SJSA1 (cell line): ENCODE measurements around a stretch of chrX.

DNA sequence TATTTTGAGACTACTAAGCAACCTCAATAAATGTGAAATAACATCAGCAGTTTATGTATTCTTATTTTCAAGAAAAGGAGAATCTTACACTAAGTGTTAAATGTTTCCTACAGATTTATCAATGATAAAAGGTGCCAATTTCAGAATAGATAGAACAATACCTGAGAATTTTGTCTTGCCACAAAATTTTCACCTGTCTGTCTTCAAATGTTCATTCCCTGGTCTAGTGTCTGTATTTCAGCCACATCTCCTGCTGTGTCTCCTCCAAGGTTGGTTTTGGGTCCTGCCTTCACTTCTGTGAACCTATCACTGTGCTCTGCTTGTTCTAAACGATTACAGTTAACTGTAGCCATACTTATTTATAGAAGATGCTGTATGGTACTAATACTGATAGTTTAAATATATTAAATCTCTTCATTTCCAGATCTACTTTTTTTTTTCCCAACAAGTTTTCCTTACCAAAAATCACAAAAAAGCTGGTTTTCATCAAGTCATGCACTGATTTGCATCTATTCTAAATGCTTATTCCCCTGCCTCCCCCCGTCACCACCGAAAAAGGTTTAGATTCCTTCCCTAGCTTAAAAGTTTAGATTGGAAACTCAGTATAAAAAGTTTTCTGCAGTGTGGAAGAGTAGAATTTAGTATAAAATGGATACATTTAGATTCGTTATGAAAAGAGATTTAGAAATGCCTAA, 45.4 kb downstream of the TAB3 start:
- RAMPAGE, long total RNA: no peak

- RAMPAGE, long total RNA: no peak
These were observed 428.9 kb upstream of the FTHL17 start for GRCh38 chrX:31500713-31501232.

DNA sequence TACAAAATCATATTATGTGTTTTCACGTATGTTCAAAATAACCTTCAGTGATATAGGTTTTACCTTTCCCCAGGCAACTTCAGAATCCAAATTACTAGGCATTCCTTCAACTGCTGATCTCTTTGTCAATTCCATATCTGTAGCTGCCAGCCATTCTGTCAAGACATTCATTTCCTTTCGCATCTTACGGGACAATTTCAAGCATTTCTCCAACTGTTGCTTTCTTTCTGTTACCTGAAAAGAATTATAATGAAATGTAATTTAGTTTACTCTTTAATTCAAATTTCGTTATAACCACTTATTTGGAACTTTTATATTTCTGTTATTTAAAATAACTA, 830.9 kb downstream of the DMD start:
- RAMPAGE, long total RNA: no peak

- RAMPAGE, long total RNA: no peak
These were observed 666.2 kb downstream of the DMD start for GRCh38 chrX:32545069-32545537.

- RAMPAGE, long total RNA: no peak
These were observed 29.3 kb downstream of the DYNLT3 start for GRCh38 chrX:37817985-37818497.

GRCh38 chrX:37887223-37887906, 40.0 kb upstream of the DYNLT3 start:
- RAMPAGE, long total RNA: no peak

DNA sequence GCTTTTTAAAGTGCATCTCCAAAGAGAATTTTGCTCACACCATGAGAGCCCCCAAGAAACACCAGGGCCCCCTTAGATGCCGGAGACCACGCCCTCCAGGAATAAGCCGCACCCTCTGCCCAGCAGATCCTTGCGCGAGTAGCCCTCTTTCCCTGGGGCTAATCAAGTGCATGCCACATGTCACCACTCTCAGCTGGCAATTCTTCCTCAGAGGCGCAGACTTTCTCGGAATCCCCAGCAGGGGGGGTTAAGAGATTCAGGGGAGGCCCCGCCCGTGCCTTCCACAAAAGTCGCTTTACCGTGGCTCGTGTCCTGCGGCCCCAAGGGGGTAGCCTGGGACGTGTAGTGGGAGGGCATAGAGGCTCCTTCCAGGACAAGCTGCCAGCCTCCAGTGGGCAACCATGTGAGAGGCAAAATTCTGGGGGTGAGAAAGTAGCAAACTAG, 721 bp downstream of the SRPX start:
- RAMPAGE, long total RNA: no peak

- RAMPAGE, long total RNA: no peak
These were observed 9.2 kb upstream of the RPGR start for GRCh38 chrX:38336475-38337001.

DNA sequence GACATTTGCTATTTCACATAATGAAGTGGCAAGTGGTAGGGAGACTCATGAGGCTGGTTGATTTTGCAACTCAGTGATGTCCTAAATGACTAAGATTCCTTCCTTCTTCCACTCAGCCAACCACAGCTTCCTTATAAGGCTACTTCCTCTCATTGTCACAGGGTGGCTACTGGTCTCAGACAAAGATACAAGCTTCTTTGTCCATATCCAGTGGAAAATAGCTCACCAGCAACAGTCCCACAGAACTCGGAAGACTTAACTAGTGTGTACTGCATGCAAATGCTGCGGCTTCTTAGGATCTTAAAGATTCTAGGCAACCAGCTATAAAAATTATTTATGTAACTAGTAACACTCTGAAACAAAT, 5.2 kb upstream of the OTC start:
- RAMPAGE, long total RNA: no peak

GRCh38 chrX:38356614-38356946, 4.2 kb downstream of the OTC start:
- RAMPAGE, long total RNA: no peak

DNA sequence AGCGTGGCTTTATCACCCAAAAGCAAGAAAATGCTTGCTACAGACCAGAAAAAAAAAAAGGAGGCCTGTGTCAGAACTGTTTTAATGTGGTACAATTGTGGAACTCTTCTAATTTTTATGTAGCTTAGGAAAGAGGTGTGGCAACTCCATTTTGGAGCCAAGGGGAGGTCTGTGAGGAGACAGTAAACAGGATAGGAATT, 5.7 kb downstream of the OTC start:
- RAMPAGE, long total RNA: no peak

DNA sequence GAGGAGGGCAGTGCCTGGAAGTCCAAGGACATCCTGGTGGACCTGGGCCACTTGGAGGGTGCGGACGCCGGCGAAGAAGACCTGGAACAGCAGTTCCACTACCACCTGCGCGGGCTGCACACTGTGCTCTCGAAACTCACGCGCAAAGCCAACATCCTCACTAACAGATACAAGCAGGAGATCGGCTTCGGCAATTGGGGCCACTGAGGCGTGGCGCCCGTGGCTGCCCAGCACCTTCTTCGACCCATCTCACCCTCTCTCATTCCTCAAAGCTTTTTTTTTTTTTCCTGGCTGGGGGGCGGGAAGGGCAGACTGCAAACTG, 4.0 kb downstream of the MID1IP1 start:
- RAMPAGE, long total RNA: no peak

DNA sequence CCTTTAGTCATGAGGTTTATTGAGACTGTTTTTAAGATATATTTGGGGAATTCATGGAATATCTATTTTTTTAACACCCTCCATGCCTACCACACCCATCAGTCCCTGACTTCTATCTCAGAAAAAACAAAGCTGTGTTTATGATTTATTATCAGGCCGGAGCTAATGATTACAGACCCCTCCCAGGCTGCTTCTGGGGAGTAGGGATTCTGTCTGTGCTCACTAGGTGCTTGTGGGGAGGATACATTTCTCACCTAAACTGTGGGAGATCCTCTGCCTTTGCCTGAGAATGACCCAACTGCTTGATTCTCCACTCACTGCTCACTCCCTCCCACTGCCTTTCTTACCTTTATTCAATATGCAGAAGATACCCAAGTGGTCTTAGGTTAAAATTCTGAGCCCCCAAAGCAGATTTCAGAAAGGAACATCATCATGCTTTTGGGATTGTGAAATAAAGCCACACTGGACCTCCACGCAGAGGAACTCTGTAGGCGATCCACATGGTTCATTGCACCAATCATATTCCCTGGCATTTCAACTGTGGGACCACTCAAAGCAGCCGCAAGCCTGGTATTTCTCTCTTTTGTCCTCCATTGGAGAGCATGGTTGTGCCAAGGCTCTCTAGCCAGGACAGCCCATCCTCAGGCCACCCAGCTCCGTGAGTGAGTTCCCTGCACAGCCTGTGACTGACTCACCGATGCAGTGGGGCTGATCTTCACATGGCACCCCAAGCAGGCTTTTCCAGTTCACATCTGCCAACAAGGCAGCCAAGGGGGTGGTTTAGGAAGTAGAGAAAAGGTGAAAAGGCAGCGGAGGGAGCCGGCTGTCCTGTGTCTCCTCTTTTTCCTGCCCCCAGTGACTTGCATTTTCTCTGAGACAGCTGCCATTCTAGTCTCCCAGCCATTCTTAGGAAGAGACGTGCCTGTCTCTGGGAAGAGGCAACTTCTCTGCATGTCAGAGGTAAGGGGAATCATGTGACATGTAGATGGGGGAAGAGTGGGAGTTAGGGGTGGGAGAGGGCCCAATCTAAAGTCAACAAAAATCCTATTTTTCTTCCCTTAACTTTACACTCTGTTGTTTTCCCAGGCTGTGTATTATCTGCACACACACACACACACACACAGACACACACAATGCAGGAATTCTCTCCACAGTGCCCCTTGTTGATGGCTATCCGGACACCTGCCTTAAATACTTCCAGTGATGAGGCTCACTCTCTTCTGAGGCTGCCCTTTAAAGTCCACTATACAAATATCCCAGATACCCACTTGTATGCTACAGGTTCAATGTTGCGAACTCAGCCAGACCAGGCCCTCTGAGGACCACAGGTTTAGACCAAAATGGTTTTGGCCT, 69.1 kb downstream of the MID1IP1 start:
- RAMPAGE, long total RNA: no peak

DNA sequence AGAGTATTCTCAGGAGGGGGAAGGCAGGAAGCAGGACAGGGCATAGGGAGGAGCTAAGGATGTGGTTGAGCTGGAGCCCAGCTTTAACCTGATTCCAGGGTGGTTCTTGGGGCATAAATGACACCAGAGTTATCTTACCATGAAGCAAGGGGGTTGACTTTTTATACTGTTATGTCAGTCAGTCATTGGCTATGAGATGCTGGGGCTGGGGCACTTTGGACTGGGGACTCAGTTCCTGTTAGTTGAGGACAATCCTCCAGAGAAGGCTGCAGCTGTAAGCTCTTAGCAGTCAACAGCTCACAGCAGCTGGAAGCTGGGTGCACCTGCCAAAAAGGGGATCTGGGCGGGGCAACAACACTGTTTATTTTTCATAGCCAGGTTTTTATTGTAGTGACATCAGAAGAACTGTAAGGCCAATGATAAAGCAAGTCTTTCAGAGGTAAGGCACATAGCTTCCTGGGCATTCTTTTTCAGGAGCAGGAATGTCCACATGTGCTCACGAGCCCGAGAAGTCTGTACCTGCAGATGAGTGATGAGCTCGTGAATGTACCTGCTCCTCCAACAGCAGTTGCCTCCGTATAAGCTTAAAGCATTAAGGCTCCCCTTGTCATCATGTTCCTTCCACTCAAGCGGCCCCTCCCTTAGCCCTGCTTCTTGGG, 78.5 kb downstream of the MID1IP1 start:
- RAMPAGE, long total RNA: no peak

DNA sequence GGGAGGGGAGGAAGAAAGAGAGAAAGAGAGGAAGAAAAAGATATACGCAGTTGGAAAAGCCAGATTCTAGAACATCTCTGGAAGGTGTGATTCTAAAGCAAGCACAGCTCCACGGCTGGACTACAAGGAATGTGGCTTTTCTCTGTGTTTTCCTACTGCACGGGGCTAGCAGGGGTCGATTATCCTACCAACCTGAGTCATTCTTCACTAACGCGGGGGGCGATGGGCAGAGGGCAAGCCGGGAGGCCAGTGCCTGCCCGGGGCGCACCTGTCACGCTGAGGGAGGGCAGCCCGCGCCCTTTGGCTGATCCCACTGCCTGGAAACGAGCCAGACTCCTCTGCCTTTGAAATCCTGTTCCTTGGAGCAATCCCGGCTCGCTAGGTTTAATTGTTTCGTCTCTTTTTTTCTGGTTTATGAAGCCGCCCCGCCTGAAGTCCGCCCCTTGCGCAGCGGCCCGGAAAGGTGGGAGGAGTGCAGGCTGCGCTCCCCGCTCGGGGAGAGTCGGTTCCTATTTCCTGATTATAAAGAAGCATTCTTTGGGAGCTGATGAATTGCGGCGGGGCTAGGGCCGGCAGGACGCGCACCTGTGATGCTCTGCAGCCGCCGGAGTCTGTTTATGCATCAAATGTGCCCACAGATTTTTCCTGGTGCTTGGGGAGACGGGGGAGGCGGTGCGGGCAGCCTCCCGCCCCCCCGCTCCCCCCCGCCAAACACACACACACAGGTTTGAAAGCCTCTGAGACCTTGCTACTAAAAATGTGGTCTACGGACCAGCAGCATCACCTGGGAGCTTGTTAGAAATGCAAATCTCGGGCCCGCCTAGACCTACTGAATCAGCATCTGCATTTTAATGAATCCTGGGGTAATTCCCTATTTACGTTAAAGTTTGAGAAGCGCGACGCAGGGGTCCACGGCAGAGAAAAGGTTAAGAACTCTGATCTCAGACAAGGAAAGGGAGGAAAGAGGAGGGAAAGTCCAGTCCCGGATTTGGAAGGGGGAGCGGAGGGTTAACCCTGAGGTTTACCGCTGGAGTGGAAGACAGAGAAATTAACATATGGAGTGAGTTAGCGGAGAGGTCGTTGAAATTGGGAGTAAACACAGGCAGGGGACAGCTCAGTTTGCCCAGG, 484.1 kb downstream of the BCOR start:
- RAMPAGE, long total RNA: no peak

- RAMPAGE, long total RNA: no peak
These were observed 408.1 kb downstream of the BCOR start for GRCh38 chrX:39689381-39690306.

DNA sequence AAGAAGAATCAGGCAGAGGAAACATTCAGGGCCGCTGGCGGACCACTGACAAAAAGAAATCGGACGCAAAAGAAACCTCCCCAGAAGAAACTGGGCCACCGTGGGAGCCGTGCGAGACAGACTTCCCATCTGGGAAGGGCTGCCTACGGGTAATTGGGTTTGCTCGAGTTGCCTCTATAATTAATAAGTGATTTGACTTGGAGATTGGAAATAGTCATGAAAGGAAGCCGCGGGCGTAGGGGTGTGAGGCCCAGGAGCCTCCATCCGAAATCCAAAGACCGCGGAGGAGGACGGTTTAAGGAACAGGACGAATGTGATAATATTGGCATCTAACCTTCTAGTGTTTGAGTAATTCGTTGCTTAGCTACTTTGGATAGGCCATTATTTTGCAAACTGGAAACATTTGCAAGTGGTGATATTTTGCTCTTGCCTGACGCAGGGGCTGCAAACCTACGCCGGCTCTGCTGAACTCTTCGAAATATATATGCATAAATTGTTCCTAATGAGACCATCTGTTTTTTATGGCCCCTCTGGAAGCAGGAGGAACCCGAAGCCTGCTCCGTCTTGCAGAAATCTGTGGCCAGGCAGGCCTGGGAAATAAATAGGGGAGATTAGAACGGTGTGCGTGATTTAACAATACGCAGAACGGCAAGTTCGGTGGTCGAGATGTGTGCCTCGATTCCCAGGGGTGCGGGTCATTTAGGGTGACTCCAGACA, 90.1 kb downstream of the BCOR start:
- RAMPAGE, long total RNA: no peak

DNA sequence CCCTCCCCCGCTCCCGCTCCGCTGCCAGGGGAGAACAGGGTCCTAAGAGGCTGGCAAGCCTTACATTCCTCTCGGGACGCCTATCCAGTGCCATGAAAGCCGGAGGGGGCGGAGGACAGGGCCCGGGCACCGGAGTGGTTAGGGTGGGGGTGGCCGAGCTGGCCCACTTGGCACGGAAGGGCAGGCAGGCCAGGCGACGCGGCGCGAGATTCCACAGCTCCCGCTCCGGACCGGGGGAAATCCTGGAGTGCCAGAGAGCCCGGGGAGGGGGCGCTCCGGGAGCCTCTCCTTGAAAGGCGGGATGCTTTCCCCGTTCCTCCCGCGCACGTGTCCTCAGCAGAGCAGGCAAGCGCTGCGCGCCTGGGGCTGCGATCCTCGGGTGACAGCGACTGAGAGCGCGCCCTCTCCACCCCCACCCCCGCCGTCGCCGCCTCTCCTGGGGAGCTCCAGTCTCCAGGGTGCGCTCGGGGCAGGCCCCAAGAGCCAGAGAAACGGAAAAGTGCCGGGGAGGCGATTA, 84.0 kb downstream of the BCOR start:
- RAMPAGE, long total RNA: no peak

DNA sequence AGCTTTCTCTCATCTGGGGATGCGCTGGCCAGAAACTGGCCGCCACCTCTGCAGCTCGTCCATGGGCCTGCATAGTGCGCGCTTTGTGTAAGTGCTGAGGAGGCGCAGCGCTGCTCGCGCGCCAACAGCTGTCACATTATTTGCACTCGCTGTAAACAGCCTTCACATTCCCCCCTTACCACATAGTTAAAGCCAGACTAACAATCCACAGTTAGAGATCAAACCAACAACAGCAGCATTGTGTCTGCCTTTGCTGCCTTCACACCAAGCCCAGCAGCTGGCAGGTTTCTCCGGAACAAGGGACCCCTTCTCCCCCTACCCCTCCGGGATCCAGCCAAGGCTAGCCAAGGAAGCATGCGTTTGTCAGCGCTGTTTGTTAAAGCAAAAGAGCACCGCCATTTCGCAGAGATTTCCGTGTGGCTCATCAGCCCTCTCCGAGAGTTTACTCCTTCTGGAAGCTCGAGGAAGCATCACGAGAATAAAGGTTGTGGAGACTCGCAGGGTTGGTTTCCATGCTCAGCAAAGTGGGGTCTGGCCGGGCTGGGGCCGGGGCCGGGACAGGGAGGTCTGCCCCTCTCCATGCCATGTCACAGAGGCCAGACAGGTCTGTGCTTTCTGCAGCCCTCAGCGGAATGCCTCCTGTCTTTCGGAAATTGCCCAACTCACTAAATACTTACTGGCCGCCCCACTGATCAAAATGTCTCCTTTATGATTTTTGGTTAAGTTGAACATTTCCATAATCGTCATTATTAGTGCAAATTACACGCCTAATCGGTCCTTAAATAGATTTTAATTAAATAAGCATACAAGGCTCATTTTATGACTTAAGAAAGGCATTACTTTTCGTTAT, 11.0 kb downstream of the BCOR start:
- RAMPAGE, long total RNA: no peak

GRCh38 chrX:40092496-40093358, 5.0 kb downstream of the BCOR start:
- RAMPAGE, long total RNA: no peak